ENCODE measurements around the genes RHOXF2B, ZBTB33, CT47A10, XIAP, STAG2, PRR32 and BCORL1.

DNA sequence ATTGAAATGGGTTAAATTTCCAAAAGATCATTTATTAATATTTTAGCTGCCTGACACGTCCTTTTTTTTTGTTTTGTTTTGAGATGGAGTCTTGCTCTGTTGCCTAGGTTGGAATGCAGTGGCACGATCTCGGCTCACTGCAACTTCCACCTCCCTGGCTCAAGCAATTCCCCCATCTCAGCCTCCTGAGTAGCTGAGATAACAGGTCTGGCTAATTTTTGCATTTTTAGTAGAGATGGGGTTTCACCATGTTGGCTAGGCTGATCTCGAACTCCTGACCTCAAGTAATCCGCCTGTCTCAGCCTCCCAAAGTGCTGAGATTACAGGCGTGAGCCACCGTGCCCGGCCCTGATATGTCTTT lies 18.1 kb downstream of the NKAP start:
- PRO-cap, 3 experiments: no peak in any of the 3 experiments
- RAMPAGE, long total RNA: no peak
- RRBS, 2 experiments: no CpG with 5 or more reads among the region's 8 CpGs

GRCh38 chrX:120077589-120077880 lies at the start of gene RHOXF2B:
Gene RHOXF2B (minus strand): TSS chrX:120077690.
- PRO-cap, 3 experiments: no peak in any of the 3 experiments
- RAMPAGE, long total RNA: no peak
- RRBS, 2 experiments: no CpG with 5 or more reads among the region's 11 CpGs

GRCh38 chrX:120250254-120251254 lies at the start of gene ZBTB33:
Gene ZBTB33 (plus strand): TSS chrX:120250812.
- PRO-cap, 3 experiments: peak in 3 of 3 experiments; most common plus-strand start chrX:120250814 (in 2); most common minus-strand start chrX:120250572 (in 1)
- RAMPAGE, long total RNA: no peak
- RRBS, 2 experiments: 2 to 21% methylated on average over 20 to 24 of the region's 75 CpGs

DNA sequence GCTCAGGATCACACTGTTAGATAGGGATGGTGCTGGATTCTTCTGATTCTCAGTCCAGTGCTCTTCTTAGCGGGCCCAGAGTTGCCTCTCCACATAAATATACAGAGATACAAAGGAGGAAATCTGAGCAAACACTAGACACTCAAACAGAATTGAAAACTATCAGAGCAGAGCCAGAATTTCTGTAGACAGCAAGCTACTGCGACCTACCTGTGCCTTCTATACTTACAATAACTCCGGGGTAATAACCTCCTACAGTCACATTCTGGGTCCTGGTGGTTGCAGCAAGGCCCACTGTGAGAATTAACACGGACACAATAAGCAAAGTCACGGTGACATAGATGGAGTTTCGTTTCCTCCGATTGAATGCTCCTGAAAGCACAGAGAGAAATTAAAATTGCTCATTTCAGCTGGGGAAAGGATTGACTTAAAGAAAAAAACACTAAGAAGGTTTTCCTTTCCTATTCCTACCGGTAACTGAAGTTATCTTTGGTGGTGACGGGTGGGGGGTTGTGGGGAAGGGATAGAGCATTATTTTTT lies 7.1 kb downstream of the TMEM255A start:
- PRO-cap, 3 experiments: no peak in any of the 3 experiments
- RAMPAGE, long total RNA: no peak
- RRBS, 2 experiments: no CpG with 5 or more reads among the region's 9 CpGs

DNA sequence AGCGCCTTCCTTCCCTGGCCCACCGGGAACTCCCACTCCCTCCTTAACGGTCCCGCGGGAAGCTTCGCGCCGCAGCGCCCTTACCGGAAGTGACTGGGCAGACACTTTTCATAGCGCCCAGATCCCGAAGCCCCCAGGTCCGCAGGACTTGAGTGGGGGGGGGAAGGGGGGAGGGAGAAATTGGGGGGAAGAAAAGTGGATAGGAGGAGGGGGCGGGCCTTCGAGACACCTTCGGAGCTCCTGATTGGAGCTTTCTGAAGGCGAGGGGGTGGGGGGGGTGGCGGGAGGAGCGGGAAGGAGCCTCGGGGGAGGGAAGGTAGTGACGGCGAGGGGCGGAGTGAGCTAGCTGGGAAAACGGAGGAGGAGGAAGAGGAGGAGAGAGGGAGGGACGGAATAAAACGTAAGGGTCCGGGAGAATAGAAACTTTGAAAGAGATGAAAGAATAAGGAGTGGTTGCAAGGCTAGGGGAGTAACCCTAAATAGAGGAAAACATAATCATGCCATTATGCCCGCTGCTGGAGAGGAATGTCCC lies 592 bp upstream of the CUL4B start:
- PRO-cap, 3 experiments: peak in 3 of 3 experiments; most common plus-strand start position 428 of the sequence (in 3); most common minus-strand start position 256 of the sequence (in 1)
- RAMPAGE, long total RNA: no peak
- RRBS, 2 experiments: 2 to 26% methylated on average over 9 of the region's 28 CpGs

GRCh38 chrX:120941924-120942261 lies at the start of gene CT47A10:
Gene CT47A10 (minus strand): TSS chrX:120942023.
- PRO-cap, 3 experiments: no peak in any of the 3 experiments
- RAMPAGE, long total RNA: no peak
- RRBS, 2 experiments: no CpG with 5 or more reads among the region's 8 CpGs

DNA sequence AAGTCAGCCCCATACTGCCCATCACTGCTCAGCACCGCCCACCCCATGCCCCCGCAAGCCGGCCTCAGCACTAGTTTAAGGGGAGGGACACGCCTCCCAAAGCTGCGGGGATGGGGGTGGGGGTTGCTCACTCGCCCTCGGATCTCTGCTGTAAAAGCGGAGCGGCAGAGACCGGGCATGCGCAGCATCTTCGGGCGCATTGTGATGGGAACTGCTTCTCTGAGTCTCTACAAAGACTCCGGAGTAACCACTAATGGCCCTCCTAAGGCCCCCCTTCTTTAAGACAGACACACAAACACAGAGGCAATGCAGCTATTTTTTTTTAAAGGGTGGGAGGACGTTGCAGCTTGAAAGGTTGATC lies 735 bp upstream of the GRIA3 start:
- PRO-cap, 3 experiments: no peak in any of the 3 experiments
- RAMPAGE, long total RNA: no peak
- RRBS, 2 experiments: 6 to 20% methylated on average over 10 of the region's 15 CpGs

- PRO-cap, 3 experiments: no peak in any of the 3 experiments
- RAMPAGE, long total RNA: no peak
- RRBS, 2 experiments: no CpG with 5 or more reads among the region's 7 CpGs
Measured at GRCh38 chrX:123613331-123613944, 119.4 kb downstream of the THOC2 start.

- PRO-cap, 3 experiments: no peak in any of the 3 experiments
- RAMPAGE, long total RNA: no peak
- RRBS, 2 experiments: no CpG with 5 or more reads among the region's 5 CpGs
Measured at GRCh38 chrX:123679062-123679956, 53.5 kb downstream of the THOC2 start.

GRCh38 chrX:123859406-123860546 lies at the start of gene XIAP:
Gene XIAP (plus strand): TSS chrX:123860053.
- PRO-cap, 3 experiments: peak in 3 of 3 experiments; most common plus-strand start chrX:123859826 (in 2); most common minus-strand start chrX:123859904 (in 2)
- RAMPAGE, long total RNA: no peak
- RRBS, 2 experiments: 1 to 22% methylated on average over 31 to 34 of the region's 75 CpGs

GRCh38 chrX:123961074-123962008 lies at the start of gene STAG2:
Gene STAG2 (plus strand): TSS chrX:123961706.
- PRO-cap, 3 experiments: peak in 3 of 3 experiments; most common plus-strand start chrX:123961323 (in 3); most common minus-strand start chrX:123961263 (in 2)
- RAMPAGE, long total RNA: start-site peak on the plus strand at chrX:123961284-123961328, 33 and 8 reads in 2 replicates; start-site peak on the plus strand at chrX:123961754-123961836, 247 and 57 reads in 2 replicates
- RRBS, 2 experiments: 3 to 40% methylated on average over 6 of the region's 48 CpGs

DNA sequence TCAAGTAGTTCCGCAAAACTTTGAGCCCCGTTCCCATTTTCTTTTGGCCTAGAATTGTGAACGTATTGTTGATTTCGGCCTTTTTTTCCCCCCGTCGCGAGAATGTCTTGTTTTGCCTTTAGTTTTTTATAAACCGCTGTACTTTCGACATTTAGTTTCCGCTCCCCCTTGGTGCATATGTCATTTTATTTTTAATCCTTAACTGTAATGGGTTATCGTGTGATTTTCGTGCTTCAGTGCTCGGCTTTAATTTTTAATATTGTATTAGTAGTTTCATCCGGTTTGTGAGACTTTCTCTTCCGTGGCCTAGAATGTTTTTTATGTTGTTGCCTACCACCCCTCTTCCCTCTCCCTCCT lies 734 bp downstream of the STAG2 start:
- PRO-cap, 3 experiments: no peak in any of the 3 experiments
- RAMPAGE, long total RNA: no peak
- RRBS, 2 experiments: no CpG with 5 or more reads among the region's 15 CpGs

DNA sequence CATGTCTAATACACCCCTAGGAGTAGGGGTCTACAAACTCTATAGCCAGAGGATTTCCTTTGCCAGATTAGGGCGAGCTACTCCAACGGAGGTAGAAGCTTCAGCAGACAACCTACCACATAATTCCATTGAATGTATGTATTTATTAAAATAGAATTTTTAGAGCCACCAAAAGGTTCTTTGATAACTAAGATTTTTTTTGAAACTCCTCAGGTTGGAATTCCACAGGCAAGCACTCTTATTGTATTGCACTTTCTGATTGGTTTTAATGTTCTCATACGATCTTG lies 279.7 kb downstream of the SH2D1A start:
- PRO-cap, 3 experiments: no peak in any of the 3 experiments
- RAMPAGE, long total RNA: no peak
- RRBS, 2 experiments: no CpG with 5 or more reads among the region's 3 CpGs

- PRO-cap, 3 experiments: no peak in any of the 3 experiments
- RAMPAGE, long total RNA: start-site peak on the plus strand at chrX:126819728-126819775, 148 and 130 reads in 2 replicates
- RRBS, 2 experiments: no CpG with 5 or more reads among the region's 3 CpGs
Measured at GRCh38 chrX:126819489-126820029, at the start of gene PRR32. Gene PRR32 (plus strand): TSS chrX:126819729.

DNA sequence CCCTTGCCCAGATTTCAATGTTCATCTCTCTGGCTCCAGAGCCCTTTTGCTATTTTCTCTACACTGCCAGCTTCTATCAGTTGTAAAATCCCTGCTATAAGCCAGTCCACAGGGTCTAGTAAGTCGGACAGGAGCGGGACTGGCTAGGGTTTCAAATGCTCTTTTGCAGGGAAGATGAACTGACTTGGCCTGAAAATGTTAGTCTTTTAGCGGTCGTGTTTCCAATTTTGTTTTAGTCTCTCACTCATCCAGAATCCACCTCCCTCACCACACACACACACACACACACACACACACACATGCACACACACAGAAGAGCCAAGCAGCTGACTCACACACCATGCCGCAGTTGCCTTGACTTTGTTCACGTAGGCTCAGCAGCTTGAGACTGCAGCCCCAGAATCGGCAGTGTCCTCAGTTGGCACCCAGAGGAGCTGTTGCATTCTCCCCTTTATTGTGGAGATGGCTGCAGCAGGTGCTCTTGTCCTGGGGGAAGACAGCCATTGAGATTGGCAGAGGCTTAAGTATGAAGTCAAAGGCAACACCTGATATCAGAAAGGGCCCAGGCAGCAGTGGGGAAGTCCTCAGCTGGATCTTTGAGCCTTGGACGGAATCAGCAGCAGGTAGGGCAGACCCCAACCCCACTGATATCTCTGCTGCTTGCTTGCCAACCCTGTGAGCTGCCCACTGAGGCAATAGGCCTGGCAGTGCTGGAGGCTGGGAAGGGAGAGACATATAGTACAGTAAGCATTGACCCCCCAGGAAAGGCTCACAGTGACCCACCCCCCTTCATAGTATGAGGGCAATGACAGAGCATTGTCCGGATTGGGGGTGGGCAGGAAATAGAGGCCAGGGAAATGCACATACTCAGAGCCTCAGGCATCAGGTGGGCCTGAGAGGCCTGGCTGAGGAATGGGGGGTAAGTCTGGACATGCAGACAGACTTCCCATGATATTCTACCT lies 20.8 kb upstream of the XPNPEP2 start:
- PRO-cap, 3 experiments: no peak in any of the 3 experiments
- RAMPAGE, long total RNA: no peak
- RRBS, 2 experiments: no CpG with 5 or more reads among the region's 9 CpGs

- PRO-cap, 3 experiments: no peak in any of the 3 experiments
- RAMPAGE, long total RNA: no peak
- RRBS, 2 experiments: no CpG with 5 or more reads among the region's 1 CpG
Measured at GRCh38 chrX:129797307-129797695, 17.6 kb downstream of the SASH3 start.

GRCh38 chrX:129930770-129931324 lies 24.9 kb downstream of the UTP14A start:
- PRO-cap, 3 experiments: no peak in any of the 3 experiments
- RAMPAGE, long total RNA: no peak
- RRBS, 2 experiments: no CpG with 5 or more reads among the region's 12 CpGs

- PRO-cap, 3 experiments: peak in 2 of 3 experiments; most common minus-strand start chrX:129931414 (in 1)
- RAMPAGE, long total RNA: no peak
- RRBS, 2 experiments: no CpG with 5 or more reads among the region's 10 CpGs
Measured at GRCh38 chrX:129931325-129931557, 25.3 kb downstream of the UTP14A start.

- PRO-cap, 3 experiments: peak in 3 of 3 experiments; most common plus-strand start chrX:129982635 (in 3); most common minus-strand start chrX:129982329 (in 3)
- RAMPAGE, long total RNA: start-site peak on the plus strand at chrX:129982574-129982636, 8 and 8 reads in 2 replicates
- RRBS, 2 experiments: 3 to 28% methylated on average over 23 to 33 of the region's 97 CpGs
Measured at GRCh38 chrX:129981534-129983040, at the start of gene BCORL1. Gene BCORL1 (plus strand): TSS chrX:129982635.

DNA sequence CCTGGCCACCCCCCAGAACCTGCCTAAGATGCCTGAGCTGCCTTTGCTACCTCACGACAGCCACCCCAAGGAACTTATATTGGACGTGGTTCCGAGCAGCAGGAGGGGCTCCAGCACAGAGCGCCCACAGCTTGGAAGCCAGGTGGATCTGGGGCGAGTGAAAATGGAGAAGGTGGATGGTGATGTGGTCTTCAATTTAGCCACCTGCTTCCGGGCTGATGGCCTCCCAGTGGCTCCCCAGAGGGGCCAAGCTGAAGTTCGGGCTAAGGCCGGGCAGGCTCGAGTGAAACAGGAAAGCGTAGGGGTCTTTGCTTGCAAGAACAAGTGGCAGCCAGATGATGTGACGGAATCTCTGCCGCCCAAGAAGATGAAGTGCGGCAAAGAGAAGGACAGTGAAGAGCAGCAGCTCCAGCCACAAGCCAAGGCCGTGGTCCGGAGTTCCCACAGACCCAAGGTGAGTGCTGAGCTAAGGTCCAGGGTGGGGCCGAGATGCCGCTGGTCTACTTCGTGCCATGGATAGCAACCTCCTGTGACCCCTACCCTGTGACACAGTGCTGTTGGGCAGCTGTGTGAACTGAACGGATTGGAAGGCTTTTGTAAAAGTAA lies 33.4 kb downstream of the BCORL1 start:
- PRO-cap, 3 experiments: no peak in any of the 3 experiments
- RAMPAGE, long total RNA: no peak
- RRBS, 2 experiments: 79 to 93% methylated on average over 3 of the region's 19 CpGs